AG09309 (cell line): ENCODE results near the gene MRPL21.

GRCh38 chr11:68117821-68118271, 3.3 kb downstream of the CHKA start:
- RRBS, result no CpG with 5 or more reads among the region's 7 CpGs

DNA sequence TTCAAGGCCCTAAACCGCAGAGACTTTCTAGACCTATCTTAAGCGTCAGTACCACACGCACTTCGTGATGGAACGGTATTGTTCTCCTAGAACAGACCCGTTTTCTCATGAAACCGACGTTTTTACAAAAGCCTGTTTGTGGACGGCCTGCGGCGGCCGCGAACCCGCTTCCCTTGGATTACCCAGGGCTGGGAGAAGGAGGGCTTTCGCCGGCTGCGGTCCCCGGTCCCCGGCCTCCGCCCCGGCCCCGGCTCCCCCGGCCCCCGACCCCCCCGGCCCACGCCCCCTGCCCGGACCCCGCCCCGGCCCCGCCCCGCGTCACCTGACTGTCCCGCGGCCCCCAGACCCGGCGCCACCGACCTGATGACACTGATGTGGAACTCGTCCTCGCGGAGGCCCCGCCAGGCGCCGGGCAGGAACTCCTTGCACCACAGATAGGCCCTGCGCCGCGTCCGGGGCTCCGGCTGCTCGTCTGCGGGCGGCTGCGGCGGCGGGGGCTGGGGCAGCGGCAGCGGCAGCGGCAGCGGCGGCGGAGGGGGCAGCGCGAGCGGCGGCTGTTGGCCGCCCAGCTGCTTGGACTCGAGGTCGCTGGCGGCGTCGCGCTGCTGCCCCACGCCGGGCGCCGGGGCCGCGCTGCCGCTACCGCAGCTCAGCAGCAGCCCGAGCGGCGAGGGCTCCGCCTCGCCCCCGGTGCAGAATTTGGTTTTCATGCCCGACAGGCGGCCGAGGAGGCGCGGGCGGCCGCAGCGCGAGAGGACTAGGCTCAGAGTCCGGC, 533 bp downstream of the CHKA start:
- RRBS, result 2% methylated on average over 37 of the region's 95 CpGs

GRCh38 chr11:68141662-68142457, 20.7 kb upstream of the CHKA start:
- RRBS, result 38% methylated on average over 3 of the region's 18 CpGs

DNA sequence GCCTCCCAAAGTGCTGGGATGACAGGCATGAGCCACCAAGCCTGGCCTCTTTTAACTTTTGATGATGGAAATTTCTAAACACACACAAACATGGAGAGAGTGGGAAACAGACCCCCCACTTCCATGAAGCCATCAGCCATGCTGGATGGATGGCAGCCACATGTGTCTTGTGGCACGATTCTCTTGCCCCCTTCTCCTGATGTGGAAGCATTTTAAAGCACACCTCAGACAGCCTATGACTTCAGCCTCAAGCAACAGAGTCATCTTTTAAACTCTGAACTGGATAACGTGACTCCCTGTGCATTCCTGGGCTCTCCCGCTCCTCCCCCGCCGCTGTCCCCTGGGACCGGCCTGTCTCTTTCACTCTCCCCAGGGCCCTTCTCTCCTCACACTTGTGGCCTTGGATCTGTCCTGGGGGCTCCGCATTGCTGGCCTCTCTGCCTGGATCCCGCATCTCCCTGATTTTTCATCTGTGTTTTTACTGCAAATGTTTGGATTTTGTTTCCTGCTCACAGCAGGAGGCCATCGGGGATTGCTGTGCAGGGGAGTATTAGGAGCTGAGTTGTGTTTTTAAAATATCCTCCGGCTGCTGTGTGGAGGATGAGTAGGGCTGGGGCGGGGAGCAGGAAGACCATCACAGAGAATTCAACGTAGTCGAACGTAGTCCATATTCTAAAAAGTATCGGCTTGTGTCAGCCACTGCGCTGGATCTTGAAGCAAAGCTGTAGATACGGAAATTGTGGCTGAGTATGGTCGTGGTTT, 15.5 kb downstream of the C11orf24 start:
- RRBS, result no CpG with 5 or more reads among the region's 18 CpGs

DNA sequence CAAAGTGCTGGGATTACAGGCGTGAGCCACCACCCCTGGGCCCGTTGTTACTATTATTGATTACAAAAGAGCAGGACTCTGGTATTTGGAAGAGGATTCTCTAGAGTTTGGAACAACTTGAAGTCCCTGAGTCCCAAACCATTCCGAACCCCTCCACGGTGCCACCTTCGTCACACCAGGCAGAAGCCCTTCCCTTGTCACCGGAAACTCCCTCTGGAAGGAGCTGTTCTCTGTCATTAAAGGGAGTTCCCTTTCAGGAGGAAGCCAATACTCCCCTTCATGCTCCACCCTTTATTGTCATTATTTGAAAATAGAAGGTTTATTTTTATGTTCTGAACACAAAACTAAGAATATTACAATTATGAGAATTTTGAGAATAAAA, 5.1 kb upstream of the C11orf24 start:
- RRBS, result no CpG with 5 or more reads among the region's 6 CpGs

GRCh38 chr11:68297511-68298145, 14.8 kb upstream of the LRP5 start:
- RRBS, result 2% methylated on average over 8 of the region's 33 CpGs

GRCh38 chr11:68313643-68314232, 1.3 kb downstream of the LRP5 start:
- RRBS, result no CpG with 5 or more reads among the region's 20 CpGs

- RRBS, result 82% methylated on average over 4 of the region's 17 CpGs
Observed at GRCh38 chr11:68316840-68317496, 4.6 kb downstream of the LRP5 start.

- RRBS, result no CpG with 5 or more reads among the region's 3 CpGs
Observed at GRCh38 chr11:68338014-68338273, 25.6 kb downstream of the LRP5 start.

DNA sequence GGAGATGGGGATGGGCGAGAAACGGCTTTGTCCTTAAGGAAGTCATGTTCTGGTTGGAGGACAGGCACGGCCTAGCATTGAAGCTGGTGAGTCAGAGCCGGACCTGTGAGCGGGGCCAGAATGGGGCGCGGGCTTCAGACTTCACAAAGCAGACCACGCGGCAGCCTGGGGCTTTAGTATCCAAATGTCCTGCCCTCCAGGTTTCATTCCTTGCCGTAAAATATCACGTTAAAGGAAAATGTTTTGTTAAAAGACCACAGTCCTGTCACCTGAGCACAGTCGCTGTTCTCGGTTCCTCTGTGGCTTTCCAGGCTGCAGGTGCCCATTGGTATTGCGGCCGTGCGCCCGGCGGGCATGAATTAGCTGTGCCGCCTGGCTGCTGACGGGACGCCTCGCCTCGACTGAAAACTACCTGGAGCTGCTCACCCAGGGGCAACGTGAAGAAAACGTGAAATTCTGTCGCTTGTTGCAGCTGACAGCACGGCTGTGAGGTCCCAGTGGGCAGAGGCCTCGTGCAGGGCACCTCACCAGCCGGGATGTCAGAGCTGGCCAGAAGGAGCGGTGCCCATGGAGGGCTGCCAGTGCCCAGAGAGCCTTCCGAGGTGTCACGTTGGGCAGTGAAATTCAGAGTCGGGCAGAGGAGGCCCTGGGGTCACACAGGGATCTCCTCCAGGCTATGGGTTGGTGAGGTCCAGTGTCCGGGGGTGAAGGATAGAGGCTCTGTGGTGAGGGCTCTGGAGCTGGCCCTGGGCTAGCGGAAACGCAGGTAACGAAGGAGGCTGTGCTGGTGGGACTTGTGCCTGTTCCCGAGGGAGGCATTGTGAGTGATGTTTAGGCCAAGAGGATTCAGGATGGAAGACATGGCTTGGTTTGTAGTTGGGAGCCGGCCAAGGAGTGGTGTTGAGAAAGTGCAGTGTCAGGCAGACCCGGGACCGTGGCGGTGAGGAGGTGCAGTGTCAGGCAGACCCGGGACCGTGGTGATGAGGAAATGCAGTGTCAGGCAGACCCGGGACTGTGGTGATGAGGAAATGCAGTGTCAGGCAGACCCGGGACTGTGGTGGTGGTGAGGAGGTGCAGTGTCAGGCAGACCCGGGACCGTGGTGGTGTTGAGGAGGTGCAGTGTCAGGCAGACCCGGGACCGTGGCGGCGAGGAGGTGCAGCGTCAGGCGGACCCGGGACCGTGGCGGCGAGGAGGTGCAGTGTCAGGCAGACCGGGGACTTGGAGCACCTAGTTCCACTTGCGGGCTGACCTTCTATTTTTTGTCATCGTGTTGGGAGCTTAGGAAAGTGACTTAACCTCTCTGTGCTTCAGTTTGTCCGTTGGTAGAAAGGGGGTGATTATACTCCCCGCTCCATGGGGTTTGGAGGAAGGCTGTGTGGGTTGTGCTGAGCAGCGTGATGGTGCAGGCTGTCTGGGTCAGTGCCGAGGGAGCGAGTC, 59.4 kb downstream of the LRP5 start:
- RRBS, result 98% methylated on average over 4 of the region's 66 CpGs

- RRBS, result 58% methylated on average over 13 of the region's 46 CpGs
Observed at GRCh38 chr11:68439283-68440290, 21.0 kb upstream of the PPP6R3 start.

GRCh38 chr11:68448430-68449522, 11.8 kb upstream of the PPP6R3 start:
- RRBS, result 87% methylated on average over 4 of the region's 46 CpGs

- RRBS, result no CpG with 5 or more reads among the region's 9 CpGs
Observed at GRCh38 chr11:68600127-68600640, 84.2 kb upstream of the GAL start.

GRCh38 chr11:68780840-68781400, 29.6 kb upstream of the TESMIN start:
- RRBS, result no CpG with 5 or more reads among the region's 5 CpGs

GRCh38 chr11:68831078-68831605, 10.6 kb downstream of the CPT1A start:
- RRBS, result no CpG with 5 or more reads among the region's 6 CpGs

DNA sequence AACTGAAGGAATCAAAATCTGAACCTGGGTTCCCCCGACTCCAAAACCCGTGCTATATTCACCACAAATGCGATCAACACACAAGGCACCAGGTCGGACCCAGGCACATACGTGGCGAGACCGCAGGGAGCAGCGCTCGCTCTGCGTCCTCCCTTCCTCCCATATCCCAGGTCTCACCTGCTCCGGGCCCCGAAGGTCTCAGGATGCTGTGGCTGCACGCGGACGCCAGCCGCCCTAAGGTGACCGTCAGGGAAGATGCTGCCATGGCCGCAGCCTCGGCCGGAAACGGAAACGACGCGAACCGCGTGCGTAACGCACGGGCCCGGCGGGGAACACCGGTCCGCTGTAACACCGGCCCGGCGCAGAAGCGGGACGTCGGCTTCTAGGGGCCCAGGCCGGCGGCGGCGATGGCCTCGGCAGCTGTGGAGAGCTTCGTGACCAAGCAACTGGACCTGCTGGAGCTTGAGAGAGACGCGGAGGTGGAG, at the start of gene MRPL21:
TSS of gene MRPL21 (minus strand) at position 287 of the 485 bp plus-strand sequence.
- RRBS, result 2% methylated on average over 19 of the region's 47 CpGs

- RRBS, result no CpG with 5 or more reads among the region's 16 CpGs
Observed at GRCh38 chr11:68942531-68943261, 38.1 kb downstream of the MRGPRD start.

DNA sequence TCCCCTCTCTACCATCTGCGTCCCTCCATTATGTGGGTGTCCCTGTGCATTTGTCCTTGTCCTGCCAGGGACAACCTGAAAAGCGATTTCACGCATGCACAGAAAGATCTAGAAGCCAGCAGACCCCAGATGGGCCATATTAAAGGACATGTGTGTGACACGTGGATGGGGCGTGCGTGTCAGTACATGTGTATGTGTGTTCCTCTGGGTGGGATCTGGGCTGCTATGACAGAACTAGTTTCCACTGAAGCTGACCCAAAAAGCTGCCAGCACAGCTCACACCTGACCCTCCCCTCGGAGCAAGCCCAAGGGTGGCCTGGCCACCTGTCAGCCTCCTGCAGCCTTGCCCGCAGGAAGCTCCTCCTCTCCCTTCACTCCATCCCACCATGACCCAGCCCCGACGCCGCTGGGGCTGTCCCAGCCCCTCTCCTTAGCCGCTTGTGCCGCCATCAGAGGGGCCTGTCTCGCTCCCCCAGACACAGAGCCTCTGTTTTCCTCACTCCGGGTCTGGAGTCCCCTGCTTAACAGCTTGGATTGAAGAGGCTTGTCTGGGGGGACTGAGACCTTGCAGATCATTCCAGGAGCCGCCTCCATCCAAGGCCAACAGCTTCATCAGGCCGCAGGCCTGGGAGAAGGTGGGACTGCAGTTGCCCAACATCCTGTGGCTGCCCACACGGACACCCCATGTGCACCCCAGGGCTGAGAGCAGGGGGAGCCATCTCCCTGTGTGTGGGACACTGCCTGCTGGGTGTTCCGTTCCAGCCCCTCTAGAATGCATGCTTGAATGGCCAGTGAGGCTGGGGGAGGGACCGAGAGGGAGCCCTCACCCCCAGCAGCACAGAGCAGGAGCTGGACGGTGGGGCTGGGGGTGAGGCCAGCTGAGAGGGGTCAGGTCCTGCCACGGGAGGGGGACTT, 875 bp downstream of the MRGPRF start:
- RRBS, result no CpG with 5 or more reads among the region's 22 CpGs

- RRBS, result 50% methylated on average over 4 of the region's 14 CpGs
Observed at GRCh38 chr11:69035321-69035945, 13.3 kb upstream of the TPCN2 start.